ENCODE data around the genes DEFB124, XKR7 and KIF3B.

- RRBS: no CpG with 5 or more reads among the region's 50 CpGs
These were observed 533.5 kb upstream of the DEFB115 start for GRCh38 chr20:30723783-30724486.

- RRBS: 3% methylated on average over 12 of the region's 39 CpGs
These were observed at the start of gene DEFB124 for GRCh38 chr20:31474638-31475517. TSS of gene DEFB124 (minus strand) at chr20:31475127.

DNA sequence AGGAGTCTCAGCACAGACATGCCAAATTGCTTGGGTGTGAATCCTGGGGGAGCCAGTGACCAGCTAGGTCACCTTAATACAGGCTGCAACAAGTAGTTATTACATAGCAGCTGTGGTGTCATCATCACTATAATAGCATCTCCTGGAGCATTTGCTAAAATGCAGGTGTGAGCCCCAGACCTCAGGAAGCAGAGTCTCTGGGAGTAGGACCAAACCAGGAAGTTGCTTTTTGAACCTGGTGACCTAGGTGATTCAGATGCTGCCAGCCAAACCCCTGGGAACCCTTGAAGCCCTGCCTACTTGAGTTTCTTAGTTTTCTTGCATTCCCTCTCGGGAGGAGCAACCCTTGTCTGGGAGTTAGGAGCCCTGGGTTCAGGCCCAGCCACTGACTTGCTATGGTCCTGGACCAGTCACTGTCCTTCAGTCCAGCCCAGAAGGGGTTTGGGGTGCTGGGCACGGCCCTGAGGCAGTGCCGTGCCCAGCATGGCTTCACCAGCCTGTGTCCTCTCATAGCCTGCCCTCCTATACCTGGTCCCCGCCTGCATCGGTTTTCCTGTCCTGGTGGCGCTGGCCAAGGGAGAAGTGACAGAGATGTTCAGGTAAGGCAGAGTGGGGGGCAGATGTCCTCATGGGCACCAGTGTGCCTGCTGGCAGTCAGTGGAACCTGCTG is 18.7 kb downstream of the MCTS2 start:
- RRBS: no CpG with 5 or more reads among the region's 6 CpGs

- RRBS: no CpG with 5 or more reads among the region's 3 CpGs
These were observed 3.9 kb downstream of the ID1 start for GRCh38 chr20:31608961-31609332.

DNA sequence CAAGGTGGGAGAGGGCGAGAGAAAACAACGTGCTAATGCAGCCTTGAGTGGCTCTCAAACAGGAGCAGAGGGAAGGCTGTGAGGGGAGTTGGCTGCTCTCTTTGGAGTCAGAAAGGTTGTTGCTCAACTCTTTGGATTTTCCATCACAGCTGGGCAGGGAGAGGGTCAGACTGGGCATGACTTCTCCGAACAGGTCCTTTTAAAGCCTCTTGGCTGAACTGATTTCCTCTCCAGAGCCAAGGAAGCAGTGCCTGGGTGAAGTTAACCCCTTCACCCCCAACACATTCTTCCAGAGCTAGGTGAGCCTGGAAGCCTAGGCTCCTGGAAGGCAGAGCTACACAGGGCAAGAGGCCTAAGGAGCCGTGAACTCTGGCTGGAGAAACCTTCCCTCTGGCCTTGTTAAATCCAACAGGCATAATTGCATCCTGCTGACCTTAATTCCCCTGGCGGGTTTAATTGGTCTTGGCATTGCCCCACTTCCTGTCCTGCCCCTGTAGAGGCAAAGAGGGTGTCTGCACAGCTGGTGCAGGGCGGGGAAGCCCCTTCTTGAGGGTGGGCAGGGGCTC is 3.7 kb upstream of the MYLK2 start:
- RRBS: no CpG with 5 or more reads among the region's 6 CpGs

GRCh38 chr20:31837979-31838517 is 7.4 kb downstream of the FOXS1 start:
- RRBS: no CpG with 5 or more reads among the region's 3 CpGs

DNA sequence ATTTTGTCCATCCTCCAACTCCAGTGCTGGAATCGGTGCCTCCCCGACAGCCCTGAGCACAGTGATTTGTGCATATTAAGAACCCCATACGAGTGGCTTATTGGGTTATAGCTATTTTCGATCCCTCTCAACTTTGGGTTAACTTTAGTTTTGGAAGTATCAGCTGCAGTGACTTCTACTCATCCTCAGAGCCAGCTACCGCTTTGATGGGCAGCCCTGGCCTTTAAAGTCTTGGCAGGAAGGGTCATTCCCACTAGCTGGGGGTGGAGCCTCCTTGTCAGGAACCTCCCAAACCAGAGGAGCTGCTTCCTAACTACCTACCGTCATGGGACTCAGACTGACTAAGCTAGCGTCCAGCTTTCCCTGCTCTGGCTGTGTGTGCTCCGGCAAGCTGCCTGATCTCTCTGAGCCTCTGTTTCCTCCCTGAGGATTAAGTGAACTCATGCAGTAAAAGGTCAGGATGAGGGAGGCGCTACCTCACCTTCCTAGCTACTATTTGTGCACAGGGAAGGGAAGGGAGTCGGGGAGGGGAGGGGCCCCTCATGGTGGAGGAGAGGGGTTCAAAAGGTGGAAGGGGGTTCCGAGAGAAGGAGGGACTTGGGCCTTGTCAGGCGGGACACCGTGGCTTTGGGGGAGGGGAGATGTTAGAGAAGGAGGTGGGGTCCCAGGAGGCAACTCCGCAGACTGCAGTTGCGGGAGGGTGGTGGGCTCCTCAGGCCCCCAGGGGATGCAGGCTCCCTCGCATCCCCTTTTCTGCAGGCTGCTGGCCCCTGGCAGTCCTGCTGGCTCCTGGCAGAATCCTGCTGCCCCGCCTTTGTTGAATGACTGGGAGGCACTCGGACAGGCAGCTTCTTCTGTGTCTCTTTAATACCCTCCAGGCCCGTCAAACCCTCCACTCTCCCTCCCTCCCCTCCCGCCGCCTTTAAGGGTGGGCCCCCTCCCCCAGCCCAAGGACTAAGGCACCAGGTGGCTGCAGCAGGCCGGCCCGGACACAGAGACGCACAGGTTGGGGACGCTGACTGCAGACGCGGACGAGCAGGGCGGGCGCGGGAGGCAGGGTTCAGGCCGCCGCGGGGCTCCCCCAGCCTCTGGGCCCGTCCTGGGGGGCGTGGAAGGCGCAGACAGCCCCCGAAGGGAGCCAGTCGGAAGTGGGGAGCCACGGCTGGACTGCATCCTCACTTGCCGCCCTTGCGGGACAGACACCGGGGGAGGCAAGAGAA is 9.7 kb downstream of the DUSP15 start:
- RRBS: 6% methylated on average over 1 of the region's 43 CpGs

GRCh38 chr20:31967762-31969000 is at the start of gene XKR7:
TSS of gene XKR7 (plus strand) at chr20:31968151.
- RRBS: 4% methylated on average over 13 of the region's 104 CpGs

DNA sequence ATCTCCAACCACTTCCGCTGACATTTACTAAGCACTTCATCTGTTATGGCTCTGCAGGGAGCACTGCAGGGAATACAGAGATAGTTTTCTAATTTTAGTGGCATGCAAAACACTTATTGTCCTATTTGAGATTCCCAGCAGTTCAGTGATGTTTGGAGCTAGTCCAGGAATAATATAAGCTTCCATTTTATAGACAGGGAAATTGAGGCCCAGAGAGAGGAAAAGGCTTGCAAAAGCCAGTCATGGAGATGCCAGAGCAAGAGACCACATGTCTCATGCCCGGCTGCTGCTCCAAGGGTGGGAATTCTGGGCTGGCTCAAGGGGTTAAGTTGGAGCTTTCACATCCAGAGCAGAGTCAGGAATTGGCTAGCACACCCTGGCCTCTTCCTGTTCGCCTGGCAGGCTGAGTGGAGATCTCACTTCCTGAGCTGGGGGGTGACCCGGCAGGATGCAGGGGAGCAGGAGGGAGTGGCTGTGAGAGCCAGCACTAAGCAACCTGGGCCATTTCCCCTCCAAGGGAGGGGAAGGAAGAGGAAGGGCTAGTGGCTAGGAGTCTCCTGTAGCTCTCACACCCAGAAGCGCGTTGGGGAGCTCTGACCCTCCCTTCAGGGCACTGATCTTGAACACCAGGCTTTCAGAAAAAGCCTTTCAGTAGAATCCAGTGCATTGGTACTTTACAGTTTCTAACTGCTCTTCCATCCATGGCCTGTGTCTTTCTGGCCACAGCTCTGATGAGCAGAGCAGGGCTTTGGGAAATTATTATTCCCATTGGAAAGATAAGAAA is 2.5 kb upstream of the CCM2L start:
- RRBS: no CpG with 5 or more reads among the region's 6 CpGs

DNA sequence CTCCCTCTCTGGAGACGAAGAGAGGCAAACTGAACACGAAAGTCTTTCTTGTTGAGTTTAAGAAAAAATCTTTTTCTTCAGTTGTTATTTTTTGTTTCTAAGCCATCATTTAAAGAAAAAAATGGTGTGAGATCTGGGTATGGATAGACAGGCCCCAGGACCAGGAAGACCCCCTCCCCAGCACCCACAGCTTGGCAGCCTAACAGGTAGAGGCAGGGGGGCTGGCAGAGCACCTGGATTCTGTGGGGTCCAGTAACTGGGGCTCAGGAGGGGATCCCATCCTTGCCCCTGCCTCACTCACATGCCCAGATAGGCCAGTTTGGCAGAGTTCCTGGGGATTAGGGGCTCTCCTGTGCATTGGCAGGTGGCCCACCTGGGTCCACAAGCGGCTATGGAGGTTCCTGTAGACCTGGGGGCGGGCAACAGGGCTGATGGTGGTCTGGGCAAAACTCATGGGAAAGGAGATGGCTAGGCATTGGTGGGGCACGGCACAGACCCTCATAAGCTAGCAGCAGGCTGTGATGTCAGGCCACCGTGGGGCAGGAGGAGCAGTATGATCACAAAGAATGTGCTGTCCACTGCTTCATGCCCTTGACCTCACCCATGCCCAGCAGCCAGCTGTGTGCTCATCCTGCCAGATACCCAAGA is 19.4 kb downstream of the PLAGL2 start:
- RRBS: no CpG with 5 or more reads among the region's 6 CpGs

GRCh38 chr20:32277221-32277994 is at the start of gene KIF3B:
TSS of gene KIF3B (plus strand) at chr20:32277651.
- RRBS: under 1% methylated on average over 19 of the region's 57 CpGs

GRCh38 chr20:32285525-32286346 is 8.3 kb downstream of the KIF3B start:
- RRBS: no CpG with 5 or more reads among the region's 4 CpGs

GRCh38 chr20:32359580-32360081 is 1.5 kb downstream of the ASXL1 start:
- RRBS: no CpG with 5 or more reads among the region's 9 CpGs

DNA sequence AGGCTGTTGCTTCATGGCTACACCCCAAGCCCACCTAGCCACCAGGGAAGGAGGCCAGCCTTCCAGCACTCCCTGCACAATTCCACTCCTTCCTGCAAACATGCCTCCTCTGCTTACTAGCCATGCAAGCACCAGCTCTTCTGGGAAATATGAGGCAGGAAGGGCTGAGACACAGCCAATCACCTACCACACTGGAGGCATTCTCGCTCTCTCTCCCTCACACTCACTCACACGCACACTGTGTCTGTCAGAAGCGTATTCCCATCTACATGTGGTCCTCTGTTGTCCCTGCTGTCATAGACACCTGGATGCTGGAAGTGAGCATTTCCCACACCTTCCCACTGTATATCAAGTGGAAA is 104.3 kb downstream of the NOL4L start:
- RRBS: no CpG with 5 or more reads among the region's 3 CpGs

GRCh38 chr20:32482320-32483149 is 102.6 kb downstream of the NOL4L start:
- RRBS: 2% methylated on average over 44 of the region's 81 CpGs

GRCh38 chr20:32483150-32484061 is 101.7 kb downstream of the NOL4L start:
- RRBS: under 1% methylated on average over 15 of the region's 90 CpGs

GRCh38 chr20:32485370-32485509 is 99.9 kb downstream of the NOL4L start:
- RRBS: no CpG with 5 or more reads among the region's 6 CpGs

DNA sequence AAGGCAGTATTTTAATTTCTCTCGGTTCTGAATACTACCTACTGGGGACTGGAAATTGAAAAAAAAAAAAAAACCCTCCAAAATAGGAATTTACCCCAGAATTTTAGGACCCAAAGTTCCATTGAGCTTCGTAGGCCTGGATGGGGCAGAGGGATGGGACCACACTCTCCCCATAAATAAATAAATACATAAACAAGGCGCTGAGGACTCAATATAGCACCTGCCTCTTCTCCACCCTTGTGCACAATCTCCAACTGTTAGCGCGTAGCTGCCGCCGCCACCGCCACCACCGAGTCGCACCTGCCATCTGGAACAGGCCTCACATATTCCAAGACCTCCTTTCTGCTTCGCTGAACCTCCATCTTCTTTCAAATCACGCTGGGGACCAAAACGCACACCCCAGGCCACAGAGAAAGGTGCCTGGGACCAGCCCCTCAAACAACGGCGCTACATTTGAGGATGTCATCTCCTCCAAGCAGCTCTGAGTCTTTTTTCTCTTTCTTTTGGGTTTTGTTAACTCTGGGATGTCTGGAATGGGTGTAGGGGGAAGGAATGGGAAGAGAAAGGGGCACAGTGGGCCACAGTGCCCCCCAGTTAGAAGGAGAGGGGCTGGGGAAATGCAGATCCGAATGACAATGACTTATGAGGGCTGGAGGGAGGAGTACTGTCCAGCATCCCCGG is 49.8 kb downstream of the NOL4L start:
- RRBS: no CpG with 5 or more reads among the region's 17 CpGs

GRCh38 chr20:32585675-32586045 is 527 bp upstream of the NOL4L start:
- RRBS: 2% methylated on average over 3 of the region's 16 CpGs

DNA sequence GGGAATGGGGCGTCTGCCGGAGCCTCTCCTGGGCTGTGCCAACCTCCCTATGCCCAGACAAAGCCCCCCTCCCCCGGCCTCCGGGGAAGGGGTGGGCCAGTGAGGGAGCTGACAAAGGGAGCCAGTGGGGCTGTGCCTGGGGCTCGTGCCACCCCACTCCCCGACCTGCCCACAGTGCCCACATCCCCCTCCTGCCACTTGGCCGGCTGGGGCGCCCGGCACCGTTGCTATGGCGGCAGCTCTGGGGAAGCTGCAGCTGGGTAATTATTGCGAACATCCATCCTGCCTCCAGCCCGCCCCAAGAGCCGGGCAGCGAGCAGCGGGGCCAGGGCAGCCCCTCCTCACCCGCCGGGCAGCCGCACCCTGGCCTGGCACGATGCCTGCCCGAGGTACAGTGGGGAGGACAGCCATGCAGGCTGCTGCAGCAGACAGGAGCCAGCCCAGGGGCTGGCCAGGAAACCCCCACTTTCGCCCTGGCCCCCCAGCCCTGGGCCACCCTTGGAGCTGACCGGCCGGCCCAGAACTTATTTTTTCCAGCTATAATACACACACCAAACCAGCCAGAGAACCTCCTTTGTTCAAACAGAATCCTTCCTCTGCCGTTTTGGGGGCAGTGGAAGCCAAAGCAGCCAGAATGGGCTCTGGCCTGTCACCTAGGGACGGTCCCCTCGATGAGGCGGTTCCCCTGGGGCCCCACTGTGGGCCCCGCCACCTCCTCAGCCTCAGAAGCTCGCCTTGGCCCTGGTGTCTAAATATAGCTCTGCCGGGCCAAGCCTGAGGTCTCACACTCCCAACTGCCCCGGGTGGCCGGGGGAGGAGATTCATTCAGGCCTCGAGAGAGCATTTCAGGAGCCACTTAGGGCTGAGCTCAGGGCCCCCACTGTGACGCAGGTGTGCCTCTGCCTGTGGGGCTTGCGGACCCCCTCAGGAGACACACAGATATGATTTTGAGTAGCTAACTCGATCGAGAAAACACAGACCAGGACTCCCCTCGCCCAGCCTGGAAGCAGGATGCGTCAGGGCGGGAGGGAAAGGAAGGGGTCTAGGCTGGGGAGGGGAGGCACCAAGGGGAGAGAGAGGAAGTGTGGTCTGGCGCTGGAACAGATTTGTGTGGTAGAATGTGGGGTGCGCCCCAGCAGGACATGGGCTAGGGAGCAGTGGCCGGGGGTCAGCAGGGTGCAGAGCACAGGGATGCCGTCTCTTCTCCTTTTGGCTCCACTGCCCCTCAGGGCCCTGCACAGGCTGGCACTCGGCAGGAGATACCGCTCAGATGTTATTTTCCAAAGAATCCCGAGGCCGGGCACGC is 42.4 kb upstream of the NOL4L start:
- RRBS: 20% methylated on average over 11 of the region's 50 CpGs

All from foreskin fibroblast (primary cell).